Measurements from ENCODE around the genes ZNF248, DEPP1 and OR13A1.

DNA sequence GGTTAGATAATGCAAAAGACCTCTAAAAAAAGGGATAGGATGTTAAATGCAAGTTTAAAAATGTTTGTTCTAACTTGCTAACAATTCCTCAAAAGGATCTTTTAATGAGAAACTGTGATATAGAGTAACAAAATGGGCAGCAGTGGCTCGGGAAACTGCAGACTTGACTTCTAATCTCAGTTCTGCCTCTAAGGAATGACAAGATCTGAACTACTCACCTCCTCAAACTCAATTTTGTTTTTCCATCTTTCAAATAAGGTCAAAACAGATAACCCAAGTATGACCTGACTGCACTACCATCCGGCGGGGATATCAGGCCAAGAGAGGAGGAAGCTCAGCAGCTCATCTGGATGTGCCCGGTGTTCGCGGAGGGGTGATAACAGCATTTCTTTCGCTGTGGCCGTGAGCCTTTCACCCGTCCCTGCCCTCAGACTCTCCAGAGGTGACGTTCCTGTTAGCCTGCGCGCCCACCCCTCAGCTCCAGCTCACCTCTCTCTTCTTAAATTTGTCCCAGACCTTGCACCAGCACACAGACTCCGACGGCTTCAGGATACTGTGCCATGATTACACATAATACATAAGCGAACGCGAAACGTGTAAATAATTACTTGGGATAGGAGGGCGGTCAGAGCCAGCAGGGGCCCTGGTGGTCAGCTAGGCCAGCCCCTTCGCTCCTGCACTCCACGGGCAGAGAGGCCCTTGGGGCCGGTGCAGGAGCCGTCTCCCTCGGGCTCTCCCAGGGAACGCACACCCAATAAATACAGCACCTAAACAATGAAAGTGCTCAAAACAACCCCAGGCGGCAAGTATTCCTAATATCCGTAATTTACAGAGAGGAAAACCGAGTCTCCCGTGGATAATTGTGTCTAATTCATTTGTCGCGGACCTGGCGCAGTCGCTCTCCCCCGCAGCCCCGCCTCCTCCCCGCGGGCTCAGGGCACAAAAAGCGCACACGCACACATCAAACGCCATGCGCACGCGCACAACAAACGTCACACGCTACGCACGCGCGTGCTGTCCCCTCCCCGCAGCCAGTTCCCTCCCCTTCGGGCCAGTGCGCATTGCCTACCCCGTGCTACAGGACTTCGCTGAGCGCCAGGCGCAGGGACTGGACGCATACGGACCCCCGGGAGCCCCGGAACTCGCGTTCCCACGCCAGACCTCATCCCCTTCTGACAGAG is at the start of gene ZNF248:
TSS of gene ZNF248 (minus strand) at position 915 of the 1,181 bp plus-strand sequence.
- PRO-cap = bidirectional peak, plus-strand start at position 1,080 of the sequence, minus-strand start at position 934 of the sequence

GRCh38 chr10:37857877-37858453 is 555 bp upstream of the ZNF248 start:
- PRO-cap = bidirectional peak, plus-strand start at chr10:37858148, minus-strand start at chr10:37858039

DNA sequence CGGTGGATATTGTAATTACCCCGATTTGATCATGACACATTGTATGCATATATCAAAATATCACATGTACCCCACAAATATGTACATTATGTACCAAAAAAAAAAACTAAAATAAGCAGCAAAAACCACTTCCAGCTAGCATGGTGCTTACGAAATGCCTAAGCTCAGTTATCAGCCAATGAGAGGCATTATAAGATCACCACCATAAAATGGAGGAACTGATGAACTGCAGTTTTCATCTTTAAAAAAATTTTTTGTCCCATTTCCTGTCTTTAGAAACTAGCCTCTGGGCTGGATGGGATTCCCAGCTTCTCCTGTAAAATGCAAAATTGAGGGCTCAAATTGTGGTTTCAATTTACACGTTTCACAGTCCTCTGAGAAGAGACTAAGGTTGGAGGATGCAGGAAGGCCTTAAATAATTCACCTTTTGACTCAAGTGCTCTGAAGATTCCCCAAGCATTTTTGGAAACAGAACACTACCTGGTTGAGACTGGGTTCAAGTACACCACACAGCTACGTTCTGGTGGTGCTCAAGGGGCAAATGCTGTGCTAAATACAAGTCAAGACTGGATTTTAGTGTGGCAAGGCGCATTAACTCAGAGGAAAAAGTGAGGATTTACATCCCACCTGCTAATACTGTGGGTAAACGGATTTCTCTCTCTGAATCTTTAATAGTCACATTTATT is 1.0 kb downstream of the ZNF25 start:
- PRO-cap = no peak

GRCh38 chr10:38028890-38029306 is 18.4 kb downstream of the ZNF33A start:
- PRO-cap = no peak

GRCh38 chr10:39607766-39608196 is 1513.6 kb downstream of the ZNF37A start:
- PRO-cap = no peak

GRCh38 chr10:42520354-42520822 is 118.0 kb downstream of the ZNF33B start:
- PRO-cap = no peak

GRCh38 chr10:42798178-42798808 is 15.7 kb downstream of the BMS1 start:
- PRO-cap = no peak

DNA sequence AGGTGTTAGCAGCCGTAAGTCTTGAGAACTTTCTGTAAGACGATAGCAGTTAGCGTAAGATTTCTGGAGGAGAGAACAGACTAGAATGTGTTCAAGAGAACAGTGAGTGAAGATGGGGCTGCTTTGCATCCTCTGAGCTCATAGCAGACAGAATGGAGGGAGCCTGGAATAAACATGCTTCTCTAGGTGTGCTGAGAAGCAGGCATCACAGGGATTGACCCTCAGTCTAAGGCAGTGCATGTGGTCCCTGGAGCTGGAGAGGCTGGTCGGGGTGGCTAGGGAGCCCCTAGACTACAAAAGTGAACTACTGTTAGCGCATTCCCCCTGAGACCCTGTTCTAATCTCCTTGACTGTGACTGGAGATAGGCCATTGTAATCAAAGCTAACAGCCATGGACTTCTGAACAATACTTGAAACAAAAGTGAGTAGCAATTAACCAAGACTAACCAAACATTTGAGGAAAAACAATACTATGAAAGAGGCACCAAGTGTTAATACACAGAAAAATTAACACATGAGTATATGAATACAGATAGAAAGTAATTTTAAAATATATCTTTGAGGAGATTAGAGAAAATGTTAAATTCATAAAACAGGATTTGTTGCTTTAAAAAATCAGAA is 30.7 kb downstream of the CSGALNACT2 start:
- PRO-cap = no peak

DNA sequence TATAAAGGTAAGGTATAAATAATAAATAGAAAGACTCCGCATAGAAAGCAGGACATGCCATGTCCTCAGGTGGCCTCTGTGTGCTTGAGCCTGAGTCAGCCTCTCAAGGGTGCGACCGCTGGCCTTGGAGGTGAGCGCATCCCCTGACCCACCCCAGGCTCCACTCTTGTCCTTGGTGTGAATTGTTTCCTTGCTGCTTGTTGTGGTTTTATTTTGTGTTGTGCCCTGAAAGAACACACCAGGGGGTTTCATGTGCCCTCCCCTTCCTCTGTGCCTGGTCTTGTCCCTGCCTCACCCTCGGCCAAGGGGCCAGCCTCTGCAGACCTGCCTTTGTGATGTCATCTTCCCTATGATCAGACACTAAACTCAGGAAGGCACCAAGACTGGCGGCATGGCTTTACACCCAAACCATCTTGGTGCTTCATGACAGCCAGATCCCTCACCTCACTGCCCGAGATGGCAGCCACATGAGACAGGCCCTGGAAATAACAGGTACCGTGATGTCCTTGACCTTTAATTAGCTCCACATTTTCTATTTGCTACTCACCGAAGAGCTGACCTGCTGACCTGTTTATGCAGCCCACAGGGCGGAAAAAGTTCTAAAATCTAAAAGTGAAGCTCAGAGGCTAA is 51.4 kb upstream of the RASGEF1A start:
- PRO-cap = no peak

- PRO-cap = no peak
Observed at GRCh38 chr10:43404646-43405051, 4.3 kb downstream of the HNRNPF start.

DNA sequence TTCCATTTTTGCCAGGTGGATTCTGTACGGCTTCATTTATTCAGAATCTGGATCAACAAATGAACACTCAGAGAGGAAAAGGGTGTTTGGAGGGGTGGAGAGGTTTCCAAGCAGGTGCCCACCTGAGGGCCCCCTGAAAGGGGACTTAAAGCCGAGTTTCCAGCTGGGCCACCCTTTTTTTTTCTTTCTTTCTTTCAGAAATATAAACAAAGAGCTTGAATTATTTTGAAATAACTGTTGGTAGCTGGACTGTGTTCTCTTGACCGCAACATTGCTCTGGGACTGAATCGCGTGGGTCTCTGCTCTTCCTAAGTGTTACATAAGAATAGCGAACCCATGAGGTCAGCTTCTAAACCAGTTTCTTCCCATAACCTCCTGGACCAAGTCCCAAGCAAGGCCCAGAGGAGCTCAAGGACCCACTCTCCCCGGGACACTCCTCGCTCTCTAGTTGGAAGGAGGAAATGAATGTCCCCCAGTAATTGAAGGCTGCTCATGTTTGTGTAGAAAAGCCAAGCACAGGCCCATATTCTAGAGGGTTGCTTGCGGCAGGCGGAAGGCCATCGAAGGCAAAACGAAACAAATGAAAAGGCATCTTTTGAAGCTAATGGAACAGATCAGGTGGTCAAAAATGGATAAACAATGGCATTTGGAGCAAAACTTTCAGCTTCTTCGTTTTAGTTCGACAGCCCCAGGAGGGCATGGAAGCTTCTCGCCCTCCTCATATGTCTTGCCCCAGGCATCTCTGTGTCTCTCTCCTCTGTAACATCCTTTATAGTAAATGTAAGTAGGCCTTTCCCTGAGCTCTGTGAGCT is 91.0 kb downstream of the CXCL12 start:
- PRO-cap = unidirectional peak, minus-strand start at position 273 of the sequence

GRCh38 chr10:44576600-44577350 is 191.9 kb upstream of the CXCL12 start:
- PRO-cap = no peak

DNA sequence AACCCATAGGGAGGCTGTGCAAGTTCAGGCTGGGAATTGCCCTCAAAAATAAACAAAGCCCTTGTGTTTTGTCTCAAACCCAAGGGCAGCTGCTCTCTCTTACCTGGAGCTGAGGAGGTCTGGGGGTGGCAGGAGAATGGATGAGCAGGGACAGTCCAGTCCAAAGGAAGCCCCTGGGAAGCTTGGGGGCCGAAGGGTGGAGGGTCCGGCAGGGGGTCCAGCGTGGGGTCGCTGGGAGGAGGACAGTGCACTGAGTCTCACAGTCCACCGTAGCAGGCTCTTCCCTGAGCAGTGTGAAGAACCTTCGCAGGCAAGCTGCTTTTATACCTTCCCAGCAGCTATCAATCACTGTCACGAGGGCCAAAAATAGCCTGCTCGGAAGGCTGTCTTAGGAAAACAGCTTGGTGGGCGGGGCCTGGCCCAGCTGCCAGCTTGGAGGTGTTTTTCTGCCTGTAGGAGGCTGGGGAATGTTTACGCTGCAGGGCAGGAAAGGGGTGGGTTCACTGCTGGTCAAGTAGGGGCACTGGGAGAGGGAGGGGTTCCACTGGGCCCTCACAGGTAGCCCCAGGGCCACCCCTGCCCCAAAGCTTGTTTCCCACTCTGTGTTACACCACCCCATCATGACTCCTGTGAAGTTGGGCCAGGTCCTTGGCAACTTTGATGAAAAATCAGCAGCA is at the start of gene DEPP1:
TSS of gene DEPP1 (minus strand) at position 295 of the 677 bp plus-strand sequence.
- PRO-cap = unidirectional peak, minus-strand start at position 132 of the sequence; bidirectional peak, plus-strand start at position 477 of the sequence, minus-strand start at position 295 of the sequence

- PRO-cap = no peak
Observed at GRCh38 chr10:45315314-45315854, at the start of gene OR13A1. TSS of gene OR13A1 (minus strand) at chr10:45315608.

DNA sequence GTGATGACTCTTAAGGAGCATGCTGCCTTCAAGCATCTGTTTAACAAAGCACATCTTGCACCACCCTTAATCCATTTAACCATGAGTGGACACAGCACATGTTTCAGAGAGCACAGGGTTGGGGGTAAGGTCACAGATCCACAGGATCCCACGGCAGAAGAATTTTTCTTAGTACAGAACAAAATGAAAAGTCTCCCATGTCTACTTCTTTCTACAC is 14.8 kb upstream of the OR13A1 start:
- PRO-cap = no peak

DNA sequence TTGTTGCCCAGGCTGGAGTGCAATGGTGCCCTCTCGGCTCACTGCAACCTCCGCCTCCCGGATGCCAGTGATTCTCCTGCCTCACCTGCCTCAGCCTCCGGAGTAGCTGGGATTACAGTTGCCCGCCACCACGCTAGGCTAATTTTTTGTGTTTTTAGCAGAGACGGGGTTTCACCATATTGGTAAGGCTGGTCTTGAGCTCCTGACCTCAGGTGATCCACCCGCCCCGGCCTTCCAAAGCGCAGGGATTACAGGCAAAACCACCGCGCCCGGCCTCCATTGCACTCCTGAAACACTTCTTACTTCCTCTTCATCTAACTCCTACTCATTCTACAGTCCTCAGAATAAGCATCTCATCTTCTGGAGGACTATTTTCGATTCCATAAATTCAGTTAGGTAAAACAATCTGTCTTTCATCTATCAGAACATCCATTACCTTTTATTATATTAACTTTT is 1.3 kb upstream of the TIMM23 start:
- PRO-cap = no peak

GRCh38 chr10:45971674-45972189 is 557 bp upstream of the TIMM23 start:
- PRO-cap = no peak

DNA sequence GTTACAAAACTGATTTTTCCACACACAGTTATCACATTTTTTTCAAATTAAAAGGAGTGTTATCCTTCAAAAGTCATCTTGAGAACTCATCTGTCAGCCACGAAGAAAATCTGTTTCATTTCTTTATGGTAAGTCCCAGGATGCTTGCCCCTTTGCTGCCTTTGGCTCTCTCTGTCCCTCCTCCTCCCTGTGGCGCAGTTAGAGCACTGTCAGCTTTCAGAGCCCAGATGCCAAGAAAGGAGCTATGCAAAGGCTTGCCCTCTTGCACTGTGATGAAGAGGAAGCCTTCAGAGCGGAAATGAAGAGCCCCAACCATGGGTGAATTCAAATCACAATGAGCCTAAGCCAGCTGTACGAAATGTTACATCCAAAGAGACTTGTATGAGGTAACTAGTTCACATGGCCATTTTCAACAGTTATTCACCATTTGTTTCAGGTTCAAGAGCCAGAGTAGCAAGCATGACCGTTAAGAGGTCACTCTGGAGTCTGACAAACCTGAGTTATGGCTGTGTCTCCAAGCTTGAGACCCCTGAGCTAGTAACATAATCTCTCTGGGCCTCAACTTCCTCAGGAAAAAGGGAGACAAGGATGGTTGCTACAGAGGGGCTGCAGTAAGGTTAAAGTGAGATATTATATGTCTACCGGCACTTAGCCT is 10.5 kb downstream of the NCOA4 start:
- PRO-cap = no peak

GRCh38 chr10:46052483-46052859 is 6.4 kb upstream of the MSMB start:
- PRO-cap = no peak

- PRO-cap = no peak
Observed at GRCh38 chr10:46093957-46094387, 47.9 kb upstream of the MSMB start.